Endothelial cell of umbilical vein (primary cell): Measurements from ENCODE around the genes THG1L and CLINT1.

GRCh38 chr5:154813996-154815196, 36.0 kb downstream of the FAXDC2 start:
- PRO-cap = no peak
CAGE:
- cytosol, long polyA minus RNA = start-site peak on the plus strand at chr5:154814710-154814725, 71 reads; start-site peak on the plus strand at chr5:154814778-154814831, 31 reads; start-site peak on the plus strand at chr5:154814931-154815017, 19 reads
- cytosol, long polyA plus RNA = no peak
- long polyA plus RNA = no peak
- nucleus, long polyA minus RNA = no peak
- nucleus, long polyA plus RNA = no peak

DNA sequence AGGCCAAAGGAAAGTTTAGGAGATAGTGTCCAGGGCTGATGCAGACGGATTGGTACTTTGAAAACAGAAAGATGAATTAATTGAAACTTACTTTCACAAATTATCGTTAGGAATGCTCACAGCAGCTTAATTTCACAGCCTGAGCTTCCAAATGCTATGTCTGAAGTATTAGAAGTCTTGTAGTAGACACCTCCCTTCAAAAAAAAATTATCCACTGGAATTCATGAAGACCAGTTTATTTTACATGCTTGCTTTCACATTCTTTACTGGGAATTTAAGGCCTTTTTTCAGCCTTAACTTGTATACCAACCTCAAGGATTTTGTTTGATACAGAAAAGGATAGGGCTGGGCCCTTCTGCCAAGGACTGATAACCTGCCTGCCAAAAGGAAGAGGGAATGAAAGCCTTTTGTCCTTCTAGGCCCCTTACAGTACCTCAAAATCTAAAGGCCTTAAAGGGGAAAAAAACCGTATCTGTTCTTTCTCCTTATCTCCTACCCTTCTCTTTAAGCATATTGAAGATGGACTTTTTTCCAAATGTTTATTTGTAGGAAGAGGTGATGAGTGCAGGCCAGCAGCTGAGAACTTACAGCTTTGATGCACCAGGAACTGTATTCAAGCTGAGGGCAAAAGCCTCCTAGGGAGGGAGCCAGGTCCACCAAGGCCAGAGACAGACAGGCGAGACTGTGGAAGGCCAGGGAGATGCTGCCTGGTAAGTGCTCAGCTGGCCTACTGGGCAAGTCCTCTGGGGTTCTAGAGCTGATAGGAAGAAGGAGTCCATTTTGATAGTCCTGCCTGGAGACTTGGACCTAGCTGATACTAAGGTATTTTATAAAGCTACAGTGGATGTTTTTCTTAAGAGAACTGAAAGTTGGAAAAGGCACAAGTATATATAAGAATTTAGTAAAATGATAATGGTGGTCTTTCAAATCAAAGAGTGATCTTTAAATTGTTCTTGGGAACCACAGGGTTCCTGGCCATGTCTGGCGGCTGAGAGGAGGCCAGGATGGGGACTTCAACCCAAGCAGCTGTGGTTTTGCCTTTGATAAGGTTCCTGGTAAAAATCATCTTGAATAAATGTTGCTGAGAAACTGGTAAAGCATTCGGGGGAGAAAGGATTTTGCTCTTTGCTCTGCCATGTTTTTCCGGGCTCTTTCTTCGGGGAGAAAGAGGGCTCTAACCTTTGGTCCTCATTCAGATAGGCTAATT, 31.7 kb downstream of the FAXDC2 start:
- PRO-cap = no peak
CAGE:
- cytosol, long polyA minus RNA = no peak
- cytosol, long polyA plus RNA = no peak
- long polyA plus RNA = no peak
- nucleus, long polyA minus RNA = no peak
- nucleus, long polyA plus RNA = no peak

DNA sequence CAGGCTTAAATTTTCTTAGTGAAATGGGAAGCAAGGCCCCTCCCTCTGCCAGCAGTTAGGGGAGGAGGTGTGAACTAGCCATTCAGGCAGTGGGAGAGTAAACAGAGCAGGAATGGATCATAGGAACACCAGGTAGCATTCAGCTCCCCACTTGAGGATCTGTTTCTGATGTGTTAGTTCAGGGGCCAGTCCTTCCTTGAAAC, 21.3 kb downstream of the FAXDC2 start:
- PRO-cap = no peak
CAGE:
- cytosol, long polyA minus RNA = no peak
- cytosol, long polyA plus RNA = no peak
- long polyA plus RNA = no peak
- nucleus, long polyA minus RNA = no peak
- nucleus, long polyA plus RNA = no peak

GRCh38 chr5:154834823-154835607, 15.4 kb downstream of the FAXDC2 start:
- PRO-cap = no peak
CAGE:
- cytosol, long polyA minus RNA = no peak
- cytosol, long polyA plus RNA = no peak
- long polyA plus RNA = no peak
- nucleus, long polyA minus RNA = no peak
- nucleus, long polyA plus RNA = no peak

DNA sequence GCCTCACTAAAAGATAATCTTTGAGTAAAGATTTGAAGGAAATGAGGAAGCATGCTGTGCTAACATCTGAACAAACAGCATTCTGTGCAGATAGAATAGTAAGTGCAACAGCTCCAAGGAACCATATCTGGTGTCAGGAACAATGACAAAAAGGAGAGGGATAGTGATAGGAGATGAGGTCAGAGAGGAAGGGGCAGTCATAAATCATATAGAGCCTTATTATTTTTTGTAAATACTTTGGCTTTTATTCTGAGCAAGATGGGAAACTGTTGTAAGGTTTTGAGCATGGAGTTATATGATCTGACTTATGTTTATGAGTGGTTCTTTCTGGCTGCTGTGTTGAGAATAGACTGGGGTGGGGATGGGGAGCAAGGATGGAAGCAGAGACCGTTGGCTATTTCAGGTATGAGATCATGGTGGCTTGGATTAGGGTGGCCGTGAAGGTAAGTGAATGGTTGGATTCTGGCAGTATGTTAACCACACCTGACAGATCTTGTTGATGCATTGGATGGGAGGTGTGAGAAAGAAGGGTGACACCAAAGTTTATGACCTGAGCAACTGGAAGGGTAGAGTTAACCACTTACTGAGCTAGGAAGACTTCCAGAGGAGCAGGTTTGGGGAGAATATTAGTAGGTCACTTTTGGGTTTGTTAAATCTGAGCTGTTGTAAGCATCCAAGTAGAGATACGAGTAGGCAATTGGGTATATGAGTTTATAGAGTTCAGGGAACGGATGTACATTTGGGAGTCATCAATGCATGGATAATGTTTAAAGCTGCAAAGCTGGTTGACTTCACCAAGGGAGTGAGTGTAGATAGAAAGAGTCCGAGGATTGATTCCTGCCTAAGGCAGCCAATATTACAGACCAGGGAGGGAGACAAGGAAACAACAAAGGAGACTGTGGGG, 4.2 kb downstream of the MRPL22 start:
- PRO-cap = no peak
CAGE:
- cytosol, long polyA minus RNA = no peak
- cytosol, long polyA plus RNA = no peak
- long polyA plus RNA = start-site peak on the plus strand centred at position 256 of the sequence, 56 bp wide, 14 and 19 reads in 2 replicates
- nucleus, long polyA minus RNA = start-site peak on the plus strand centred at position 176 of the sequence, 36 bp wide, 23 reads
- nucleus, long polyA plus RNA = no peak

DNA sequence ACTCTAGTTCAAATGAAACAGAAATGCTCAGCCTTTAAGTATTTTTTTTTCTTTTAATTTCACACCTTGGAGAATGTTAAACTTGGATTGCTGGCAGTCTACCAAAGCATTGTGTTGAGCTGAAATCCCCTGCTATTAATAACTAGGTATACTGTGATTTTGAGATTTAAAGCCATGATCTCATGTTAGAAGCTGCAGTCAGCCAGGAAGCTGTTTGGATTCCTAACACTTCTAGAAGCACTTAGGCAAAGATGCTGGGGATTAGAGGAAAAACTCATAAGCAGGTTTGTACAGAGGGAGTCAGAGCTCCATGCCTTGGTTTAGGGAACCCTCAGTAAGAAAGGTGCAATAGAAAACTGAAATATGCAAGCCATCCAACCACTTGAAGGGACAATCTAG, 141.4 kb downstream of the KIF4B start:
- PRO-cap = no peak
CAGE:
- cytosol, long polyA minus RNA = no peak
- cytosol, long polyA plus RNA = no peak
- long polyA plus RNA = no peak
- nucleus, long polyA minus RNA = no peak
- nucleus, long polyA plus RNA = no peak

DNA sequence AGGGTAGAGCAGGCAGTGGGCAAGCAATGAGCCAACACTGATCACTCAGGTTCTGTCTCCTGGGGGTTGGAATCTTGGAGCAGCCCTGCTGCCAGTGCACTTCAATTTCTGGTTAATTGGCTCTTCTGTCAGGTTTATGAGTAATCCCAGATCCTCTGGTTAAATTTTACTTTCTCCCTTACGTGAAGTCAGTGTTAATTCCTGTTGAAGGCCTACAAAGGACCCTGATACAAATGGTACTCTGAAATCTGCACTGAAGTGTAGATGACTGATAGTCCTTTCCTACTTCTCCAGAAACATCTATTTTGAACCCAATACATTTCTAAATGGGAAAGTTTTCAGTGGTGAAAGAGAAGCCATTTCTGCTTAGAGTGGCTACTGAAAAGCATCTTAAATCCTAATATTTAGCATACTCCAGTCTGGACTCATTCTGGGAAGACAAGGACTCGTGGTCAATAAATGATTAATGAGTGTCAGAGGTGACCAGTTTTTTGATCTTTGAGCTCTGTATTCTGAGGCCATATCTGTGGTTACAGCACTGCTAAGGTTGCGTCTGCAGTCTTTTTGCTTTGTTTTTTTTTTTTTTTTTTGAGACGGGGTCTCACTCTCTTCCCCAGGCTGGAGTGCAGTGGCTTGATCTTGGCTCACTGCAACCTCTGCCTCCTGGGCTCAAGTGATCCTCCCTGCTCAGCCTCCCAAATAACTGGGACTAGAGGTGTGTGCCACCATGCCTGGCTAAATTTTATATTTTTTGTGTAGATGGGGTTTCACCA, 442.5 kb downstream of the KIF4B start:
- PRO-cap = no peak
CAGE:
- cytosol, long polyA minus RNA = no peak
- cytosol, long polyA plus RNA = no peak
- long polyA plus RNA = no peak
- nucleus, long polyA minus RNA = no peak
- nucleus, long polyA plus RNA = no peak

DNA sequence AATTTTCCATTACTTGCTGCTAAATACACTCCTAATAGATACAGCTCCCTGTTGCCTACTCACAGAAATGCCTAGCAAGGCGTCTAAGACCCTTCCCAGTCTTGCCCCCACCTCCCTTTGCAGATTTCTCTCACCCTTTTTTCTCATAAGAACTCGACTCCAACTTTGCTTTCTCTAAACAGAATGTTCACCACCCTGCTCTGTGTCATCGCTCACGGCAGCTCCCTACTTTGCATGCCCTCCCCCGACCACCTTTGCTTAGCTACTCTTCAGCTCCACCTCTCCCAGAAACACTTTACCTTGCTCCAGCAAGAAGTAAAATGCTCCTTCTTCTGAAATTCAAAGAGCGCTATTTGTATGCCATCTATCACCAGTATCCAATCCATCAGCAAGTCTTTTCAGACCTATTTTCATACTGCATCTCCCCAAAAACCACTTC, 15.2 kb upstream of the PPP1R2B start:
- PRO-cap = no peak
CAGE:
- cytosol, long polyA minus RNA = no peak
- cytosol, long polyA plus RNA = no peak
- long polyA plus RNA = no peak
- nucleus, long polyA minus RNA = no peak
- nucleus, long polyA plus RNA = no peak

DNA sequence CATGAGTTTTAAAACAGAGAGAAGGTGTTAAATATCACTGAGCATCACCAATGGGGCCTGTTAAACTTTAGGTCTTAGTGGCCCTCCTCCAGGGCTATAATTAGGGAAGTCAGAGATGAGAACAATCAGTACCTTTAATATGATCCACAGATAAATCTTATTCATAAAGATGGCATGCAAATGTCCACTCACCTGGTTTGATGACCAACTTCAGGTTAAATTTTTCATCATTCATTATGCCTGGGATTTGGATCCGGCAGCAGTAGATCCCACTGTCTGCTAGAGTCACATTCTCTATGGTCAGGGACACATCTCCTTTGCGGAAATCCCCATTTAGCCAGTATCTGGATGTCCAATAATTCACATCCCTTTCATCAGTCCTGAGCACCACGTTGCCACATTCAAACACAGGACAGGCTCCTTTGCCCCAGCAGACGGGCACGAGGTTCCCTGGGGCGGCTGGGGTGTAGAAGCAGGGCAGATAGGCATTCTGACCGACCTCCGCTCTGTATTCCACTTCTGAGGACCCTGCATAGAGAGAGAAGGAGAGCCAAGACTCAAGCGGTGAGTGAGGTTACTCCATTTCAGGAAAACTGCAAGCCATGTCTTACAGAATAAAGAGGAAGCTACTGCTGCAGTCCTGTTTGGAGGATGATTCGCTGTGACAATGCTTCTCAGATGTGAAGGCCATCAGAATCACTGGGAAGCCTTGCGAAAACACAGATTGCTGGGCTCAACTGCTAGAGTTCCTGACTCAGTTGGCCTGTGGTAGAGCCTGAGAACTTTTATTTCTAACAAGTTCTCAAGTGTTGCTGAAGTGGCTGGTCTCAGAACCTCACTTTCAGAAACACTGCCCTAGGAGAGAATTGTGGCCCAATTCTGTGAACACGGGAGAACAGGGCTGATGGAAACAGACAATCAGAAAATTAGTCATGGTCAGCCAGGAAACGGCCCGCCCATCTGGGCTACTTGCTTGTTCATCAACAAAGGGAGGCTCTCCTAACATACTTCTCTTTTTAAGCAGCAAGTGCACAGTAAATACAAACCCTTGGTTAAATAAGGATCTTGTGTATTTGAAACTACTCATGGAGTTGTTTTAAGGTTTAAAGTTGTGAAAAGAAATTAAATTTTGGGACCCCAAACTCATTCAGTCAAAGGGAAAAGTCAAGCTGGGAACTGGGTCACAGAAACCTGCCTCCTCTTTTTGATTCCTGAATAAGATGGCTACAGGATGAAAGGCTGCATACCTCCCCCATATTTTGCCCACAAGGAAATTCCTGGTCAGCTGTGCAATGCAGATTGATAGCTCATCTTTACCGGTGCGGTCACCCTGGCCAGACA, 1.9 kb downstream of the HAVCR2 start:
- PRO-cap = no peak
CAGE:
- cytosol, long polyA minus RNA = no peak
- cytosol, long polyA plus RNA = no peak
- long polyA plus RNA = no peak
- nucleus, long polyA minus RNA = no peak
- nucleus, long polyA plus RNA = no peak

DNA sequence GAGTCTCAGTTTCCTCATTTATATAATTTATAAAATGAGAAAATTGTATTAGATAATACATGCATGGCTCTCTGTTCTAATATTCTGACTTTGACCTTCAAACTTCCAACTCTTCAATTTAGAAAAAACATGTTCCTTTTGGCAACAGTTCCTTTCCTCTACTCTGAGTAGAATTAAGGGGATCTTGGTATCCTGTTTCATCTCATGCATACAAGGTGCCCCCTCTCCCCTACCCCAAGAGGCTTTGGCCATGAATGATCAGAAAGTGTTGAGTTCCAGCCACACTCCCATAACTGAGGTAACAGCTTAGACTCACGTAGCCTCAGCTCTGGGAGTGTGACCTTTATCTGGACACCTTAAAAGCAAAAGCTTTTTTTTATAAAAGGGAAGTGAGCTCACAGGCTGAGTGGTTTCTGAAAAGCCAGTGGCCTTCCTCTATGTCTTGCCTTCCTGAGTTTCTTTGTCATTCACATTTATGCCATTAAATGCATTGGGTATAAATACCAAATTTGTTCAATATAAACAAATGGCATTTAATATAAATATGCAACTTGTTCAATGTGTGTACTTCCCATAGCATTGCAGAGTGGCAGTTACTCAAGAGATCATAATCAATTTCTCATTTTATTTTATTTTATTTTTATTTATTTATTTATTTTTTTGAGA, 918 bp upstream of the HAVCR2 start:
- PRO-cap = no peak
CAGE:
- cytosol, long polyA minus RNA = no peak
- cytosol, long polyA plus RNA = no peak
- long polyA plus RNA = no peak
- nucleus, long polyA minus RNA = no peak
- nucleus, long polyA plus RNA = no peak

DNA sequence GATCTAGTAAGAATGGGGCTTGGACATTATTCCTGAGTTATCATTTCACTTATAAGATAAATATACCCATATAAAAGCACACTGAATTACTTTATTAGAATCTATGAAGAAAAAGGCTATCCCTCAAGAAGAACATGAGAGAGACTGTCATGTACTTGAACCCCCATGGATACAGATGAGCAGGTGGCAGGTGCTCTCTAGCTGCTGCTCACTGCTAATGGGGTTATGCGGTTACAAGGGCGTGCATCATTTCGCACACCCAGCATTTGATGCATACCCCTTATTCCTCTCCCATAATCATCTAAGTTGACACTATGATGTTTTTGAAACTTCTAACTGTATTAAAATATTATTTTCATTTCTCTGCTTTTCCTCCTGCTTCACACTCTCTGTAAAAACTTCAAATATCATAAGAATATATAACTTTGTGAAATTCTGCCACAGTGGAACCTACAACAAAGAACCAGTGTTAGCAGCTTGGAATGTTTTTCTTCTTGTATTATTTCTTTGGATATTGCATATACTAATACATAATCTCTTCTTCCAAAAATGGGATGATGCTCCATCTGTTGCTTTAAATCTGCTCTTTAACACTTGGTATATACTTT, 16.5 kb downstream of the ITK start:
- PRO-cap = no peak
CAGE:
- cytosol, long polyA minus RNA = no peak
- cytosol, long polyA plus RNA = no peak
- long polyA plus RNA = no peak
- nucleus, long polyA minus RNA = no peak
- nucleus, long polyA plus RNA = no peak

DNA sequence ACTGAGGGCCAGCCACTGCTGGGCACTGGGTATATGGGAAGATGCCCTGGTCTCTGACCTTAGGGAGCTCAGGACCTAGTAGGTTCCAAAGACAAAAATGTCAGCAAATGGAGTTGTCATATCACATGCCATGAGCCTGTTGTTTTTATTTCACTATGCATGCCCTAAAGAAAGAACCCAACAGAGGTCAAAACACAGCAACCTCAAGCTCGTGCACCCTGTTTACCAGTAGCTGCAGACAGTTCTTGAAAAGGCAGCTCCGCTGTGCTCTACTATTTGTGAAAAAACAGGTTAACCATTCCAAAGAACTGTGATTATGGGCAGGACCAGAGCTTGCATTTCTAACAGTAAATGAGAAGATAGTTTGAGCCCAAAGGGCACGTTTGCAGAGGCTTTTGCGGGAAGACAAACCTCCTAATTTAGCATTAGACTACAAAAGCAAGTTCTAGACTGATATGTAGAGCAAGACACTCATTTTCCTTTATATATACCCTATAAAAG, 22.8 kb downstream of the ITK start:
- PRO-cap = no peak
CAGE:
- cytosol, long polyA minus RNA = no peak
- cytosol, long polyA plus RNA = no peak
- long polyA plus RNA = no peak
- nucleus, long polyA minus RNA = no peak
- nucleus, long polyA plus RNA = no peak

DNA sequence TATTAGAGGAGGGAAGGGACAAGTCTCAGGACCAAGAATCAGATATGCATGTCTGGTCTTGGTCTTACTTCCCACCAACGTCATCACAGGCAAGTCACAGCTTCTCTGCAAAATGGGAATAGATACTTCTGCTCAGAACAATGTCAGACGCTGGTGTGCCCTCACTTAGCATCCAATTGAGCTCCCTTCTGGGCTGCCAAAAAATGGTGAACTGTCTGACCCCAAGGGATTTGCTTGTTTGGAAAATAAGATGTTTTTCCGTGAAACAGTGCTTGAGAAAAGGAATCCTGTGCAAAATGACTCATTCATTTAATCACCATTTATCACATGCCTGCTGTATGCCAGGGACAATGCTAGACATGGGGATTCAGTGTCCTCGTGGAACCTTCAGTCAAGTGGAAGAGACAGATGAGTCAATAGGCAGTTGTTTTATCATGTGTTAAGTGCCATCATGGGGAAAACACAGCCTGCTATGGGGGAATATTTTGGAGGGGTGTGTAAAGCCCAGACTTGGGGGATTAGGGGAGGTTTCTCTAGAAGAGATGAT, 3.6 kb downstream of the NIPAL4 start:
- PRO-cap = no peak
CAGE:
- cytosol, long polyA minus RNA = no peak
- cytosol, long polyA plus RNA = no peak
- long polyA plus RNA = no peak
- nucleus, long polyA minus RNA = no peak
- nucleus, long polyA plus RNA = no peak

DNA sequence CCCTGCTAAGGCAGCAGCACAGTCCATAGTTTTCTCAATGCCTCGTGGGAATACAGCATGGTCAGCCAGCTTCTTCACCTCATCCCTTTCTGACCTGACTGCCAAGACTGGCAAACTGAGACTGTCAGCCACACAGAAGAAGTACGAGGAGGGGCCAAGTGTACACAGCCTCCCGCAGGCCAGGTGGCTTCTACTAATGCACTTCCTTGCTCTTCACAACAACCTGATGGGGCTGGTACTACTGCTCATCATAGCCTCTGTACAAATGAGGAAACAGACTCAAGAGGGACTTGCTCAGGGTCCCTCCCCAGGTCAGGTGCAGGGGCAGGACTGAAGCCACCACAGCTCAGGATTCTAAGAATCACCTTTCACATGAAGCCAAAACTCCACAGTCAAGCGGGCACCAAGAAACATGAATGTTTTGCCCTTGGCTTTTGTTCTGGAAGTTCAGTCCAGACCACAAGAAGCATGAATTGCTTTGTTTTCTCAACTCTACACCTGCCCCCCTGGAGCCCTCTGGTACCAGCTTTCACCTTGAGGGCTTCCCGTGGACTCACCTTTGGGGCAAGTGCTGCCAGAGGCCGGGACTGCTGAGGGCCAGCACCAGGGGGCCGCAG, 21.3 kb downstream of the NIPAL4 start:
- PRO-cap = no peak
CAGE:
- cytosol, long polyA minus RNA = no peak
- cytosol, long polyA plus RNA = no peak
- long polyA plus RNA = no peak
- nucleus, long polyA minus RNA = no peak
- nucleus, long polyA plus RNA = no peak

- PRO-cap = no peak
CAGE:
- cytosol, long polyA minus RNA = no peak
- cytosol, long polyA plus RNA = no peak
- long polyA plus RNA = no peak
- nucleus, long polyA minus RNA = no peak
- nucleus, long polyA plus RNA = no peak
These were observed 31.9 kb downstream of the ADAM19 start for GRCh38 chr5:157543569-157544269.

DNA sequence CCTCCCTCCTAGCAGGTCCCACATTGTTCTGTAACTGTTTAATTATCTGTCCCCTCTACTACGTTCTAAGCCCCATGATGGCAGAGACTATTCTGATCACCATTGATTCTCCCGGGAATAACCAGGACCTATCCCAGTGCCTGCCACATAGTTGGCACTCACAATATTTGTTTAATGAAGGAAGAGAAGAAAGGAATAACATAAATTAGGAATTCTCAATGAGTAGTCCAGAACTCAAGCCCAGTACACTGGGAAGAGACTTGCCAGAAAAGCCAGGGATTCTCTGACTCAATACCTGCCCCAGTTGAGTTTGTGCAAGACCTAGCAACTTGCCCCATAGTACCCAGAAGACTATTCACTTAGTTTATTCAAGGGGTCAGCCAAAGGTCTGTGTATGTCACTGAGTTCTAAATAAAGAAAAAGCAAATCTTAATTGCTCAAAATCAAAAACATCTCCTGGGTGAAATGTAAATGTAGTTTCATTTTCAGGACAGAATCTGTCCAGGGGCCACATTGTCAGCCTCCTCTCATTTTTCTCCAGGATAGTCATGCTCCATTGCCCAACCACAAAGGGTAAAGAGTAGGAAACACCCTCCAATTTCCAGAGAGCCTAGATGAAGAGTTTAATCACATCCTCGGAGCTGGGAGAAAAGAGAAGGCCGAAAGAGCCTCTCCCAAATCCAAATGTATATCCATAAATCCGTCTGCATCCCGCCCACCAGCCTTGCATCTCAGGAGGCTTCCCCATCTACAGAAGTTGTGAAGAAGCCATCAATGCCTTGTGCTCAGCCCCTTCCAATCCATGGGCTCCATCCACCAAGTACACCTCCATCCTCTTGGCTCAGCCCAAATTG, 27.1 kb downstream of the ADAM19 start:
- PRO-cap = no peak
CAGE:
- cytosol, long polyA minus RNA = no peak
- cytosol, long polyA plus RNA = no peak
- long polyA plus RNA = no peak
- nucleus, long polyA minus RNA = no peak
- nucleus, long polyA plus RNA = no peak

DNA sequence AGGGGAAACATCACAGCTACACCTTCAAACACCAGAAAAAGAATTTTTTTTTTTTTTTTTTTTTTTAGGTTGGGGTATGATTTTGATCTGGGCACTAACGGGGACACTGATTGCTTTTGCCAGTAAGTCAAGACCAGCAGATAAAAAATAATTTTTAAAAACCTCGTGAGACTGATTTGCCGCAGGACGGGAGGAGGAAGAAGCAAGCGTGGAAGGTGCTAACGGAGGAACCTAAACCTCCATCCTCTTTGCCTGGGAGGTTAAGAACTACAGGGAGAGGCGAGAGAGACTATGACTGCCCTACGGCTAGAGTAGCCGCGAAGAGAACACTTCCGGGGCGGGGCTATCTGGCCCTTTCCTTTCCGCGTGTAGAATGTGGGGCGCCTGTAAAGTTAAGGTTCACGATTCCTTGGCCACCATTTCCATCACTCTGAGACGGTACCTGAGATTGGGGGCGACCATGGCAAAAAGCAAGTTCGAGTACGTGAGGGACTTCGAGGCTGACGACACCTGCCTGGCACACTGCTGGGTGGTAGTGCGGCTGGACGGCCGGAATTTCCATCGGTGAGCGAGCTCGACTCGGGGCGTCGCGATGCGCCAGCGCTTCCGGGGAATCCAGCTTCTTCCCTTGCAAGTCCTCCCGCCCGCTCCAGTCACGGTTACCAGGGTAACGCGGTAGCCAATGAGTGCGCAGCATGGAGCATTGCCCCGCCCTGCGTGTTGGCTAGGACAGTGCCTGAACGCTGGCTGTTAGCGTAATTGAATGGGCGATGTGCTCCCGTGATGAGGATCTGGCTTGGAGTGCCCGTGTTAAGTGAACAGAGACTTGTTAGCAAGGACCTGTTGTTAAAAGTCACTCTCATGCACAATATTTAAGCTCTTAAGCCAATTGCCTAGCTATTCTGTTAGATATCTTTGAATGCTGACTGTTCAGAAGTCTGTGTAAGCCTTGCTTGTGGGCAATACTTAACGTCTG, at the start of gene THG1L:
THG1L (plus strand) TSS at position 353 of the 976 bp plus-strand sequence.
- PRO-cap = bidirectional peak, plus-strand start at position 346 of the sequence, minus-strand start at position 293 of the sequence; bidirectional peak, plus-strand start at position 756 of the sequence, minus-strand start at position 617 of the sequence
CAGE:
- cytosol, long polyA minus RNA = start-site peak on the plus strand centred at position 356 of the sequence, 6 bp wide, 13 reads
- cytosol, long polyA plus RNA = start-site peak on the plus strand centred at position 361 of the sequence, 57 bp wide, 74 and 18 reads in 2 replicates
- long polyA plus RNA = start-site peak on the plus strand centred at position 354 of the sequence, 38 bp wide, 68 and 131 reads in 2 replicates
- nucleus, long polyA minus RNA = start-site peak on the plus strand centred at position 360 of the sequence, 25 bp wide, 84 reads; start-site peak on the minus strand centred at position 595 of the sequence, 9 bp wide, 14 reads
- nucleus, long polyA plus RNA = start-site peak on the plus strand centred at position 354 of the sequence, 68 bp wide, 19 and 50 reads in 2 replicates; start-site peak on the minus strand centred at position 637 of the sequence, 65 bp wide, 8 and 17 reads in 2 replicates

- PRO-cap = no peak
CAGE:
- cytosol, long polyA minus RNA = no peak
- cytosol, long polyA plus RNA = no peak
- long polyA plus RNA = no peak
- nucleus, long polyA minus RNA = no peak
- nucleus, long polyA plus RNA = no peak
These were observed 56.2 kb downstream of the CLINT1 start for GRCh38 chr5:157802690-157803235.

GRCh38 chr5:157857800-157858175, 1.2 kb downstream of the CLINT1 start:
- PRO-cap = no peak
CAGE:
- cytosol, long polyA minus RNA = no peak
- cytosol, long polyA plus RNA = no peak
- long polyA plus RNA = no peak
- nucleus, long polyA minus RNA = no peak
- nucleus, long polyA plus RNA = no peak

DNA sequence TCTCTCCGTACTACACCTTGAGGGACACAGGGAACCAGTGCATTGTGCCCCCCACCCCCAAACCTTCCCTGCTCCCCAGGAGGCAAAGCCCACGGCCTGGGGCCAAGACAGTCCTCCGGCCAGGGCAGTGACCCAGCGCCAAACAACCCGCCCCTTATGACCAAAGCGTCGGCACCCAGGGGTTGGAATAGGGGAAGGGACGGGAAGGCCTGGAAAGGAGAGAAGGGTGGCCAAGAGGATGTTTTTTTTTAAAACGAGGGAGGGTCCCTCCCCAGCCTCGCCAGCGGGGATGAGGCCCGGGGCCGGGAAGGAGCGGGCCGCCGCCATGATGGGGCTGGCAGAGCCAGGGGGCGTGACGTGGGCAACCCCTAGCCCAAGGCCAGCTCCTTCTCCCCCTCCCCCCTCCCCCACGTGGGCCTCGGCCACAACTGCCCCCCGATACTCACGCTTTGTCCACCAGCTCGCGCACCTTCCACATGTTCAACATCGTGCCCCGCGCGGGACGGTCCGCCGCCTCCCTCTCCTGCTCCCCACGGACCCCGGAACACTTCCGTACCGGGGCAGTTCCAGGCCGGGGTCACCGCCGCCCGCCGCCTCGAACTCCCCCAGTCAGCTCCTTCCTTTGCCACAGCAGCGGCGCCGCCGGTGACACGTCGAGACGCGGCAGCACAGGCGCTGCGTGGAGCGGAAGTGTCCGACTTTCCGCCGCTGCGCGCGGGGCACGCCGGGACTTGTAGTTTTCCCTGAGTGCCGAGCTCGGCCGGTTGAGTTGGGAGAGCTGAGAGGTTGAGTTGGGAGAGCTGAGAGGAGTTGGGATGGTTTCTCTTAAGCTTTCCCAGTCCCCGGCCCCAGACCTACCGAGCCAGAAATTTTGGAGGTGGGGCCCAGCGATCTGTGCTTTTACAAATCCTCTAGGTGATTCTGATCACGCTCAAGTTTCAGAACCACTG, at the start of gene CLINT1:
CLINT1 (minus strand) TSS at position 662 of the 950 bp plus-strand sequence.
- PRO-cap = bidirectional peak, plus-strand start at position 746 of the sequence, minus-strand start at position 647 of the sequence
CAGE:
- cytosol, long polyA minus RNA = start-site peak on the minus strand centred at position 647 of the sequence, 63 bp wide, 324 reads
- cytosol, long polyA plus RNA = start-site peak on the minus strand centred at position 500 of the sequence, 85 bp wide, 289 and 245 reads in 2 replicates; start-site peak on the minus strand centred at position 637 of the sequence, 52 bp wide, 512 and 1,088 reads in 2 replicates
- long polyA plus RNA = start-site peak on the minus strand centred at position 594 of the sequence, 170 bp wide, 1,223 and 1,485 reads in 2 replicates
- nucleus, long polyA minus RNA = start-site peak on the minus strand centred at position 578 of the sequence, 171 bp wide, 1,025 reads
- nucleus, long polyA plus RNA = no peak